ENCODE measurements around a stretch of chr6.

GRCh38 chr6:135270590-135271698 is 89.8 kb downstream of the MYB start:
- RRBS, result no CpG with 5 or more reads among the region's 15 CpGs

- RRBS, result no CpG with 5 or more reads among the region's 5 CpGs
Observed at GRCh38 chr6:135465904-135466408, 31.6 kb downstream of the AHI1 start.

DNA sequence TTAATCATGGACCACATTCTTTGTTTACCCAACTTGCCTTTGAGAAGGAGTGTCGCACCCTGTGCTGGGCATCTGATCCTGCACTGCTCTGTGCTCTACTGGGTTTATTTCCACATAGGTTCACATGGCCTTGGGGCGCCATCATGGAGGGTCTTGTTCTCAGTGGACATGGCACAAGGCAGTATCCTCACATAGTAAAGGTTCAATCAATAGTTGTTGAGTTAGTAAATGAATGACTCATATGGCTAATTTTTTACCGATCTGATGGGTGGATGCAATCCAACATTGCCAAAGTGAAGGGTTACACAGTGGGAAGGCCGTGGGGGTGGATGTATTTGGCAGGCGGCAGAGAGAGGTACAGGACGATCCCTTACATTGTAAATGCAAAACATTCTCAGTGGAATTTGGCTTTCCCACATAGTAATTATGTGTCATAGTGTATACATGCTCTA is 21.1 kb upstream of the PDE7B start:
- RRBS, result no CpG with 5 or more reads among the region's 6 CpGs

DNA sequence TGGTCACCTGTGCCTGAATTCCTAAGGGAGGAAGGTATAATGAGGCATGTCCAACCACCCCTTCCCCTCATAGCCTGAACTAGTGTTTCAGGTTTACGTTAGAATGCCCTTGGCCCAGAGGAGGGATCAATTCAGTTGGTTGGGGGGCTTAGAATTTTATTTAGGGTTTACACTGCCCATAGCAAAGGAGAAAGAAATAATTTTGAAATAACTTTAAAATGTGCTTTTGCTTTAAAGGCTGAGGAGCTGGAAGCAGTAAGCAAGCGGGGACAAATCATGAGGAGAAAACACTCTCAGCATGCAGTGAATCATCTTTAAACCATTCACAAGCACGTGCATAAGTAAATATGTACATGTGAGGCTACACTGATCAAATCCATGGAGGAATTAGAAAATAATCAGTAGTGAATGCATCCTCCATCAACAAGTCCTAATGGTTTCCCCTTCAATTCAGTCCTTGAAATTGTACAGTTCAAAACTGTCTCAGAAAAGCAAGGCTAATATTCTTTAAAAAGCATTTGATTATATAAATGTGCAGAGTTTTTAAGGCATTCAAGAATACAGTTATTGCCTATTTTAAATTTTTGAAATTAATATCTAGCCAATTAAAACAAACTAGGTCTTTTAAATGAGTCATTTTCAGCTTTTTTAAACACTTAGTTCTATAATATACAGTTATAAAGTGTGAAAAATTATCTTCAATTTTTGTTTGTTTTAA is 180.9 kb downstream of the MTFR2 start:
- RRBS, result no CpG with 5 or more reads among the region's 3 CpGs

DNA sequence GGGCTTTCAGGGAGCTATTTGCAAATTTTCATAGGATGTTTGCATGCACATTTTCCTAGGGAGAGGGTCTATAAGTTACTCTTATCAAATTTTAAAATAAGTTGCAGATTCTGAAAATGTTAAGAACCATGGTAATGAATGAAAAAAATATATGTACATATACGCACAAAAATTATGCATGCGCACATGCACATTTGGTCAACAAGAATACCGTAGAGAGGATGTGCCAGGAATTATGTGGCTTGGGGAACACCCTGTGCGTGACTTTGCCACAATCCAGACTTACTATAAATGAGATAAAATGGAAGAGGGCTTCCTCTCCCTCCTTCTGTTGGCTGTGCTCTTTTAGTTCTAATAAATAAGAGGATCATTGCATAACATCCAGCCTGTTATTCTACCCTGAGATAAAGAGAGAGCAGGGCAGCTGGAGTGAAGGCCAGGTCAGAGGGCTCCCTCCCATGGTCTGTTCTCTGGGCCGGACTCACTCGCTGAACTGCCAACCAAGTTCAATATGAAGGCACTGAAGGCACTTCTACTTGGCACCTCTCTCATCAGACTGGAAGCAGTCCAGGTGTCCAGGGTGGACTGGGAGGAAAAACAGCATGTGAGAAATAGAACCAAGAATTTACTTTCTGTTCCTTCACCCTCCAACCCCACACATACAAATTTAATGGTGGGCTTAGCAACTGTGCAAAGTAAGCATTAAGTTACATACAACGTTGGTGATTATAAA is 91.7 kb downstream of the MTFR2 start:
- RRBS, result no CpG with 5 or more reads among the region's 7 CpGs

DNA sequence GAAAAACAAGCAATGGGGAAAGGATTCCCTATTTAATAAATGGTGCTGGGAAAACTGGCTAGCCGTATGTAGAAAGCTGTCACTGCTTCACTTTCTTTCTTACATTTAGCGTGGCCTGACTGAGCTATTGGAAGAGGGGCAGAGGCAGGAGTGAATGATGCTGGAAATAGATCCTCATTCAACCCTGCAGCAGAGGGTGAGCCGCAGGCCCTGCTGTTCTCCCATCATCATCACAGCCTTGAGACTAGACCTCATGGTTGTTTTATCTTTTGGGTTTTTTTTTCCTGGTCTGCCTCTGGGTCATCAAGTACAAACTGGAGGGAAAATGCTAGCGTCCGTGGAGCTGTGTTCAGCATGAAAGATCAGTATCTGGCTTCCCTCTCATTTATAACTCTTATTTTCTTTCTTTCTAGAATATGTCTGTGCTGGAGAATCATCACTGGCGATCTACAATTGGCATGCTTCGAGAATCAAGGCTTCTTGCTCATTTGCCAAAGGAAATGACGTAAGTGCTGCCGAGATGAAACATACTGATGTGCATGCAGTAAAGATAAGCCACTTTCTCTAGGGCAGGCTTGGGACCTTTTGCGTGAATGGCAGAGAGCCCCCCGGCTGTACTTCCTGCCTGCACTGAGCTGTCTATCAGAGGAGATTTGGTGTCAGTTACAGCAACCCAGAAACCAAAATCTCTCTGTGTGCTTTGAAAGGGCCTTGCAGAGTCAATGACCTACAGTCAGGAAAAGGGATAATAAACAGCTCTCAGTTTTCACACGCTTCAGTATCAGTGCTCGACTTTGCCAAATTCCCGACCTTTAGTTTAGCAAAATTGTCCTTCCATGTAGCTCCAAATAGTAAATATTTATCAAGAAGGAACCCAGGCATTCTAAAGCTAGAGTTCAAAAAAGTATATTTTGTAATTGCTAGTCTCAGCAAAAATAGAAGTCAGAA is 76.5 kb downstream of the MTFR2 start:
- RRBS, result no CpG with 5 or more reads among the region's 14 CpGs

DNA sequence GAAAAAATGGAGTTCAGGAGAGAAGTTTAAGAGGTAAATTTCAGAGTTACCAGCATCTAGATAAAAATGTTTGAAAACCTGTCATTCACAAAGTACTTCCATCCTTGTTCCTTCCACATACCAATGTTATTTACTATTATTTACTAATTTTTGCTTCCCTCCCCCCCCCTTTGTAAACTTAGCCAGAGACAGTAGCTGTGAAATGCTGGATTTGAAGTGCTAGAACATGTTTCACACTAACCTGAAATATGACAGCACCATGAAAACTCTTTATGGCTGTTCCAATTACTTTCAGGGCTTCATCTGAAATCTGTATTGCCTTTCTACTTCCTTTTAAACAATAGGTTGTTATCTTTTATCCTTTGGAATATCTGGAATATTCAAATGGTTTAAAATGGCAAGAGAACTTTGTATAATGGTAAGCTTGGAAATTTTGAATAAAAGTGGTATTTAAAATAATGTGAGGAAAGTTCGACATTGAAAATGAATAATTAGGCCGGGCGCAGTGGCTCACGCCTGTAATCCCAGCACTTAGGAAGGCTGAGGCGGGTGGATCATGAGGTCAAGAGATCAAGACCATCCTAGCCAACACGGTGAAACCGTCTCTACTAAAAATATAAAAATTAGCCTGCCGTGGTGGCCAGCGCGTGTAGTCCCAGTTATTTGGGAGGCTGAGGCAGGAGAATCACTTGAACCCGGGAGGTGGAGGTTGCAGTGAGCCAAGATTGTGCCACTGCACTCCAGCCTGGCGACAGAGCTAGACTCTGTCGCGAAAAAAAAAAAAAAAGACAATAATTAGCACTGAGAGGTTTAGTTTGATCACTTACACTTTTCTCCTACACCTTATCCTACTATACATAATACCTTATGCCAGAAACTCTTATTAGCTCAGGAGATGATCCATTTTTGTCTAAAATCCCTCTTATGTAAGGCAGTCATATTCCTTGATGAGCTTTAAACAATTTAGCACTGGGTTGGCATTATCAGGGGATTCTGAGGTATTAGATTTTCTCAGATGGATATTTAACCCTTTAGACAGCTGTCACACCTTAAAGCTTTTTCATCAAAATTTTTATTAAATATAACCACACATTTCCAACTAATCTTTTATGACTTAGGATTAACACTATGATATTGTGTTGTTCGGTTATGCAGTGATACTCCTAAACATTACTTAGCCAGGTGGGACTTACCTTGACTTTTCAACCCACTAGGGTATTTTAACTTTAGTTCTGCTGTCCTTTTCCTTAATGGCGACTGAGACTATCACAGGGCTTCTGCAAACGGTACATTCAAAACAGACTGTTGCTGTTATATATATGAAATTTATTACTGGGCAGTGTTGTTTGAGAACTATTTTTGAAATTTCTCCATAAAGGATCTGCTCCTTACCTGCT is 3.5 kb upstream of the MTFR2 start:
- RRBS, result no CpG with 5 or more reads among the region's 17 CpGs

GRCh38 chr6:136365801-136366274 is 76.2 kb upstream of the BCLAF1 start:
- RRBS, result no CpG with 5 or more reads among the region's 9 CpGs

- RRBS, result no CpG with 5 or more reads among the region's 4 CpGs
Observed at GRCh38 chr6:136402142-136402637, 112.5 kb upstream of the BCLAF1 start.

DNA sequence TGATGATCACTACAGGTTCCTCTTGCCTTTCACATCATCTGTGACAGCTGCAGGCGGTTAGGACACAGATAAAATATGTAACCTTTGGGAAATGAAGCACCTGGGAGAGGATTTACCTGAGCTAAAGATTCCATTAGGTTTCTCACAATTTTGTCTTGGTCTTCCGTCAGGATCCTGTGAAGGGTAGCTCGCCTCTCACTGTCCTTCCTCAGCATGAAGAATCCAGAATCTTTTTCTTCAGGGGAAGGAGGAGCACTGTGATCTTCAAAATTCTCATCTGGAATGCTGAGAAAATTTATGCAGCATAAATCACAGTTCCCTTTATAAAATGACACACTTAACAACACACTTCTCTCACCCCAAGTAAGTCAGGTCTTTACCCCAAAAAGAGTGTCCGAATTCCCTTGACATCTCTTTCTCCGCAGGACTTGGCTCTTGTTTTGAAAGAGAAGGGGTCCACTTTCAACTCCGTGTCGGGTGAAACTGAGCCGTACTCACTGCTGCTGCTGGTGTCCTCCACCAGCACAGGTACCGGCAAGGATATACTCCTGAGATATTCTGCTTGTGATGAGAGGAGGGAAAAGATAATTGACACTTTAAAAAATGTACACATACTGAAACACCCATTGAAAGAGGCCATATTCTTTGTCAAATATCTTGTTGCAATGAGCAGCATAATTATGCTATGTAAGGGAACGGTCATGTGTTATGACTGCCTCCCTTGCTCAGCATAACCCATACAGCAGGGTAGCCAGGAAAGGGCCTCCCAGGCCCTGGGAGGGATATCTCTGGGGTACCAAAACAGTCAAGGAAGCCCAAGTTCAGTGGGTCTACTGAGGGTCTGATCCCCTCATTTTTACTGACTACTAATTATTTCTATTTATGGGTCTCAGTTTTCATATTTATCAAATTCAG is 42.1 kb upstream of the MAP7 start:
- RRBS, result no CpG with 5 or more reads among the region's 10 CpGs

GRCh38 chr6:136739797-136740801 is 52.2 kb downstream of the MAP3K5 start:
- RRBS, result no CpG with 5 or more reads among the region's 11 CpGs

DNA sequence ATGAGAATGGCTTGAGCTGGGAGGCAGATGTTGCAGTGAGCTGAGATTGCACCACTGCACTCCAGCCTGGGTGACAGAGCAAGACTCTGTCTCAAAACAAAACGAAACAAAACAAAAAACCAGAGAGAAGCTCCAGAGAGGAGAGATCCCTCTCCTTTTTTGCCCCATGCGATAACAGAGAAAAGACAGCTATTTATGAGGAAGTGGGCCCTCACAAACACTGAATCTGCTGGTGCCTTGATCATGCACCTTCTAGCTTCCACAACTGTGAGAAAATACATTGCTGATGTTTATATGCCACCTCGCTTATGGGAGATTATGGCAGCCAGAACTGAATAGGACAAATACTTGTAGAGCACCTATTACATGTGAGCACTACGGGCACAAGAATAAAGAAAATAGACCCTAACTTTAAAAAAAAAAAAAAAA is 31.4 kb downstream of the MAP3K5 start:
- RRBS, result no CpG with 5 or more reads among the region's 4 CpGs

GRCh38 chr6:136921382-136922133 is 543 bp upstream of the SLC35D3 start:
- RRBS, result 3% methylated on average over 16 of the region's 81 CpGs

- RRBS, result no CpG with 5 or more reads among the region's 3 CpGs
Observed at GRCh38 chr6:137025780-137026095, 19.0 kb downstream of the IL20RA start.

- RRBS, result no CpG with 5 or more reads among the region's 5 CpGs
Observed at GRCh38 chr6:137223500-137224109, 4.4 kb upstream of the IFNGR1 start.

- RRBS, result no CpG with 5 or more reads among the region's 4 CpGs
Observed at GRCh38 chr6:137234461-137234876, 15.3 kb upstream of the IFNGR1 start.

DNA sequence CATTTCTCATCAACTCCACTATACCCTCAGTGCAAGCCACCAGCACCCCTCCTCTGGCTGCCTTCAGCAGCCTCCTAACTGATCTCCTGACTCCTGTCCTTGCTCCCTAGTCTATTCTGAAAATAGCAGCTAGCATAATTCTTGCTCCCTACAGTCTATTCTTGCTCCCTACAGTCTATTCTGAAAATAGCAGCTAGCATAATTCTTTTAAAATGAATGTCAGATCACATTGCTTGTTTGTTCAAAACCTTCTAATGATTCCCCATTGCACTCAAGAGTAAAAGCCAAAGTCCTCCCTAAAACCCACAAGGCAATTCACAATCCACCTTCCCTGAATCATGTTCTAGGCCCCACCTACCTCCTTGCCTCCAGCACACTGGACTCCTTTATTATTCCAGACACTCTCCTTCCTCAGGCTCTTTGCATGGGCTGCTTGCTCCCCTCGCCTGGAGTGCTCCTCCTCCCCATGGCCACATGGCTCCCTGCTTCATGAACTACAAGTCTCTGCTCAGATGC is 164.2 kb upstream of the TNFAIP3 start:
- RRBS, result no CpG with 5 or more reads among the region's 1 CpG

- RRBS, result no CpG with 5 or more reads among the region's 4 CpGs
Observed at GRCh38 chr6:137723019-137723621, 143.9 kb upstream of the TNFAIP3 start.

DNA sequence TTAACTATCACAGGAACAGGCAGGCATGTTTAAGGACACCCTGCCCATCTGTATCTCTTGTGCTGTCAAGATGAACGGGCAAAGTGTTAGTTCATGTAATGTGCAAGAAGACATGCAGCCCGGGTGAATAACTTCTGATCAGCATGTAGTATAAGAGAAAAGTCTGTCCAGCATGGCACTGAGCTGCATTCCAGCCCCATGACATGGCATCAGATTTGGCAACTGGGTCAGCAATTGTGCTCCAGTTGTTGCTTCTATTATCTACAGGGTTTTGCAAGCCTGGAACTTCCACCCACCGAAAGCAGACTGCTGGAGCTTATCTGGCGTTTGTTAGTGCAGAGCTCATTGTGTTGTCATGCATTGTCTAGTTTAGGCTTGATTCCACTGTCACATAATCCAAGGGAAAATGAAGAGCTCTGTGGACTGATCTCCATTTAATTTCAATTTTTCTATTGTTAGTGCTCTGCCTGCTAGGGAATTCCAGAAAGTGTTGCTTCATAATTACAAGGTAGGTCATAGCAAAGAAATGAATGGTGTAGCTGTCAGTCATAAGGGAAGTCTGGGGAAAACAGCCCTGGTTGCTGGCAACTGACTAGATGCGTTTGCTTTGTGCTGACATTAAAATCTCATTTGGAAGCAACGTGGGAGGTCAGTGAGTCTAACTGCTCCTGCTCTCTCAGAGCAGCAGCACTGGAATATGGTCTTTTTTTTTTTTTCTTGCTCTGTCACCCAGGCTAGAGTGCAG is 138.2 kb upstream of the TNFAIP3 start:
- RRBS, result no CpG with 5 or more reads among the region's 6 CpGs

DNA sequence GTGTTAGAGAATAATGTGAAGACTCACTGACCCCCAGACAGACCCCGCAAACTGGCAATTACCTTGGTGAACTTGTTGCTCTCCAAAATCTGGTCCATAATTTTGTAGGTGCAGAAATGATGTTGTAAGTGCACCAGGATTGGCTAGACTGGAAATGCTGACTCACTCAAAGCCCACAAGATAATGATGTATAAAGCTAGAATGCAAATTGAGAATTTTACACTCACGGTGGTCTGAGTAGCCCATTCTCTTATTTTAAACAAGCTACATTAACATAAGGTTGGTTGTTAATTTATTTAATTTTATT is 74.4 kb upstream of the TNFAIP3 start:
- RRBS, result no CpG with 5 or more reads among the region's 2 CpGs

Measured in AG09309 (cell line).